ENCODE measurements around the genes DCK and MTHFD2L.

DNA sequence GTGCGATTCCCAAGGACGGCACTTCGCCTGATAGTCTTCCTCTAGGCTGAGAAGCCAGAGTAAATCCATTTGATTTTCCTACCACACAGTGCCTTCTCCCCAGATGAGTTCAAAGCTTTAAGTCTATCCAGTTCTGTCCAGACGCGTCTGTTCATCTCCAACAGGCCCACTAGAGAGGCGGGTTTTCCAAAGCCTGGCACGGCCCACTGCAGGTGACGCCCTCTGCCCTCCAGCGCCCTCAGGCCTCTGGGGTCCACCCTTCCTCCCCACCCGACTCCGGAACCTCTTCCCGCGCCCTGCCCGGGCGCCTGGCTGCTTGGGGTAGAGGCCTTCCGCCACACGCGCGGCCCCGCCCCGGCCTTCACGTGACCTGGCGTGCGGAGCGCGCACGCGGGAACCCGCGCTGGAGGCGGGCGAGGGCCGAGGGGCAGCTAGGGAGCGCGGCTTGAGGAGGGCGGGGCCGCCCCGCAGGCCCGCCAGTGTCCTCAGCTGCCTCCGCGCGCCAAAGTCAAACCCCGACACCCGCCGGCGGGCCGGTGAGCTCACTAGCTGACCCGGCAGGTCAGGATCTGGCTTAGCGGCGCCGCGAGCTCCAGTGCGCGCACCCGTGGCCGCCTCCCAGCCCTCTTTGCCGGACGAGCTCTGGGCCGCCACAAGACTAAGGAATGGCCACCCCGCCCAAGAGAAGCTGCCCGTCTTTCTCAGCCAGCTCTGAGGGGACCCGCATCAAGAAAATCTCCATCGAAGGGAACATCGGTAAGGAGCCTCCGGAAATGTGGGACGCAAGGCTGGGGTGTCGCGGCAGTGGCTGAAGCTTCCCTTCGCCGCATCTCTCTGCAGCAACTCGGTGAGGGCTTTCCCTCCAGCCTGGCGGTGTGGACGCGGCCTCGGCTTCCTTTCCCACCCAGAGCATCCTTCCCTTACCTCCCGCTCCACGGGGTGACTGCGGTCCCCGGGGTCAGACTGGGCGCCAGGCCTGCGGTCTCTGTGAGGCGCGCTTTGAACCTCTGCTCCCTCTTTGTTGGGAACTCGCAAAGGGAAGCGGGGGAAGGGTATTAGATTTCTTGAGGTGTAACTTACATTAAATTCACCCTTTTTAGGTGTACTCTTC lies at the start of gene DCK:
Gene DCK, plus strand, starts transcription at position 479 of the 1,111 bp plus-strand sequence.
- RRBS: 1% methylated on average over 18 of the region's 85 CpGs
CAGE:
- cytosol, long polyA plus RNA: no peak
- long polyA plus RNA: no peak
- nucleus, long polyA plus RNA: no peak

GRCh38 chr4:70995870-70996496 lies 2.5 kb downstream of the DCK start:
- RRBS: no CpG with 5 or more reads among the region's 7 CpGs
CAGE:
- cytosol, long polyA plus RNA: no peak
- long polyA plus RNA: no peak
- nucleus, long polyA plus RNA: no peak

GRCh38 chr4:71004267-71004941 lies 11.0 kb downstream of the DCK start:
- RRBS: no CpG with 5 or more reads among the region's 8 CpGs
CAGE:
- cytosol, long polyA plus RNA: no peak
- long polyA plus RNA: no peak
- nucleus, long polyA plus RNA: no peak

GRCh38 chr4:71059182-71059687 lies 65.8 kb downstream of the DCK start:
- RRBS: no CpG with 5 or more reads among the region's 19 CpGs
CAGE:
- cytosol, long polyA plus RNA: no peak
- long polyA plus RNA: no peak
- nucleus, long polyA plus RNA: no peak

GRCh38 chr4:71162487-71162818 lies 24.6 kb upstream of the SLC4A4 start:
- RRBS: no CpG with 5 or more reads among the region's 3 CpGs
CAGE:
- cytosol, long polyA plus RNA: no peak
- long polyA plus RNA: no peak
- nucleus, long polyA plus RNA: no peak

DNA sequence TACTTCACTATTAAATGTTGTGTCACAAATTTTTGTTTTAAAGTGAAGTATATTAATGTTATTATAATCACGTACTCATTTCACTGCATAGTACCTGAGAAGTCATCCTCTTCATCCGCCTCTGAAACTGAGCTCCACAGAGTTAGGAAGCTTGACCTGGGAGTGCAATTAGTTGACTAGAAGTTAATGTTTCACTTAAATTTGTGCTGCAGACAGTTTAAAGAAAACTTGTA lies 254.1 kb downstream of the SLC4A4 start:
- RRBS: no CpG with 5 or more reads among the region's 2 CpGs
CAGE:
- cytosol, long polyA plus RNA: no peak
- long polyA plus RNA: no peak
- nucleus, long polyA plus RNA: no peak

DNA sequence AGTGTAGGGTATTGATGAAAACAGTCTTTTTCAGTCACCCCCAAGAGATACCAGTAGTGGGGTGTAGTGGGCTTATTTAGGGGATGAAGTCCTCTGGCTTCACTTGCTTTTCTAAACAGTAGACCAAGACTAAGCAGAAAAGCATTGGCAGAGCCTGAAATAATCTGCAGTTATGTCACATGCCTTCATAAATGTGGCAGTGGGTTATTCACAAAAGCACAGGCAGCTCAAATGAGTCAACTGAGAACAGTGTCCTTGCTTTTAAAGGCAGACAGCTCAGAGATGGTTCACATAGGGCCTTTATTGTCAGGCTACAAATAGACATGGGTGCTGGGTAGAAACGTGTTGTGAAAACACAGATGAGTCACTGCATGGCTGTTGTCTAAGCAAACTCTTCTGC lies 269.7 kb downstream of the SLC4A4 start:
- RRBS: no CpG with 5 or more reads among the region's 1 CpG
CAGE:
- cytosol, long polyA plus RNA: no peak
- long polyA plus RNA: no peak
- nucleus, long polyA plus RNA: no peak

CAGE:
- cytosol, long polyA plus RNA: no peak
- long polyA plus RNA: no peak
- nucleus, long polyA plus RNA: no peak
Observed at GRCh38 chr4:72969152-72969419, 100.4 kb downstream of the COX18 start.

- RRBS: no CpG with 5 or more reads among the region's 3 CpGs
CAGE:
- cytosol, long polyA plus RNA: no peak
- long polyA plus RNA: no peak
- nucleus, long polyA plus RNA: no peak
Observed at GRCh38 chr4:73274776-73275215, 16.2 kb upstream of the ANKRD17 start.

DNA sequence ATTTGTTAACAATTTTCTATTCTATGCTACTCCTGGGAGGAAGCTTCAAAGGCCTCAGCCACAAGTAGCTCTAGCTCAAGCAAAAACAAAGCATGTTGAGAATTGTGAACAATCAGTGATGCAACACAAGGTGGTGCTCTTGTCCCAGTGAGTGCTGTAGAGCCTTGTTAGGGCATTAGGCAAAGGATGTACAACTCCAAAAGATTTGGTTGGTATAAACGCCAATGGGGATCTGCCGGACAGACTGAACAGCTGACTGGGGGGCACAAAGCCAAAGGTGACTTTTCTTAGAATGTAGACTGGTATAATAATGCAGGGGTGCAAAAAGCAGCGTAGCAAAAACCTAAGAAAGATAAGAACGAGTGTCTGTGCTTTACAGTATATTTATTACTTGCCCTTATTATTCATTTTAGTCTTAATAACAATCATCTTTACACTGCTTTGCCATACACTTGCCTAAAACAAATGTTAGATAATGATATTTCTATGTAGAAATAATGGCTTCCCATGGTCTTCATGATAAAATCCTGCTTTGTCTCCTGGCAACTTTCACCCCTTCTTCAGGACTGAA lies 62.6 kb upstream of the ALB start:
- RRBS: no CpG with 5 or more reads among the region's 4 CpGs
CAGE:
- cytosol, long polyA plus RNA: no peak
- long polyA plus RNA: no peak
- nucleus, long polyA plus RNA: no peak

- RRBS: no CpG with 5 or more reads among the region's 4 CpGs
CAGE:
- cytosol, long polyA plus RNA: no peak
- long polyA plus RNA: no peak
- nucleus, long polyA plus RNA: no peak
Observed at GRCh38 chr4:73345249-73346033, 58.6 kb upstream of the ALB start.

DNA sequence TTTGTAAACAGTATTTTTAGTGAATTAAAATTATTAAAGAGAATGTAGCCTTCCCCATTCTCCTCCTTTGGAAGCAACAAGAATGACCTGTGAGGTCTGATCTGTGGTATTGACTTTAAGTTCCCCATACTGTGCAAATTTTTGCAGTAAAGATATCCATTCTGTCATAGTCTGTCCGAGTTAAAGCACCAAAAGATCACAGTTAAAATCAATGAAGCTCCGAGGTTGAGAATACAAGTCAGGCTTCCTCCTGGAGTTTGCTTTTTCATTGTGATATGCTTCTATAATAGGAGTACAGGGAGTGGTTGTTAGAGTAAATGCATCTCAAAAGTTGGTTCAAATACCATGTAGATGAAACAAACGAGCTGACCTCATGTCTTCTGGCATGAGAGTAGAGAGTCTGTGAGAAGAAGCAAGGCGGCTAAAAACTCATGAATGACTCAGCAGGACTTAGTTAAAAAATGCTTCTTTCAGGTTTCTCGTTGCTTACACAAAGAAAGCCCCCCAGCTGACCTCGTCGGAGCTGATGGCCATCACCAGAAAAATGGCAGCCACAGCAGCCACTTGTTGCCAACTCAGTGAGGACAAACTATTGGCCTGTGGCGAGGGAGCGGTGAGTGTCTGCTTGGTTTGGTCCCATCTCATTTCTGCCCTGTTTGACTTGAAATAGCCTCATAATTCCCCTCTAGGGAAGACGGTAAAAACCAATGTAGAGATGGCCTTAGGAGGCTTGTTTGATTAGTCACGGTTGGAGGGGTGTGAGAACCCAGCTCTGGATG lies 14.3 kb downstream of the AFP start:
- RRBS: no CpG with 5 or more reads among the region's 11 CpGs
CAGE:
- cytosol, long polyA plus RNA: start-site peak on the plus strand centred at position 460 of the sequence, 80 bp wide, 23 and 18 reads in 2 replicates
- long polyA plus RNA: start-site peak on the plus strand centred at position 482 of the sequence, 103 bp wide, 16 and 27 reads in 2 replicates
- nucleus, long polyA plus RNA: start-site peak on the plus strand centred at position 500 of the sequence, 73 bp wide, 10 and 9 reads in 2 replicates

GRCh38 chr4:73669689-73670187 lies 49.5 kb upstream of the RASSF6 start:
- RRBS: no CpG with 5 or more reads among the region's 11 CpGs
CAGE:
- cytosol, long polyA plus RNA: no peak
- long polyA plus RNA: no peak
- nucleus, long polyA plus RNA: no peak

GRCh38 chr4:73884603-73884912 lies 15.4 kb downstream of the CXCL1 start:
CAGE:
- cytosol, long polyA plus RNA: no peak
- long polyA plus RNA: no peak
- nucleus, long polyA plus RNA: no peak

DNA sequence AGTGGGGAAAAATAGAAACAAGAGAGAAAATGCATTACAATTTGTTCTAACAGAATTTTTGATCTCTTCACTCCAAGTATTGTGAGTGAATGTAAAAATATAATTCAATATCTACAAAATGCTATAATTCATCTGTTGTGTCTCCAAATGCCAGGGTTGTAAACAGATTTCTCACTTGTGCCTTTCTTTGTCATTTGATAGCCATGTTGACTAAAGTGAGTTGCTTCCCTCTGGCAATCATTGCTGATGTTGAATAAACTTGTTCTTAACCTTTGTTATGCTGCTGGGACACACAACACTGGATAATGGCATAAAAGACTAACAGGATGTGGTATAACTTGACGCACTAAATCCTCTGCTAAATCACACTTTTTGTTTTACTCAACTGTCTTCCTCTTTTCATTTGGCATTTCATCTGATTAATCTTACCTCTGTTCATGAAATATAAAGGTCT lies 17.5 kb upstream of the CXCL5 start:
- RRBS: no CpG with 5 or more reads among the region's 1 CpG
CAGE:
- cytosol, long polyA plus RNA: no peak
- long polyA plus RNA: no peak
- nucleus, long polyA plus RNA: no peak

DNA sequence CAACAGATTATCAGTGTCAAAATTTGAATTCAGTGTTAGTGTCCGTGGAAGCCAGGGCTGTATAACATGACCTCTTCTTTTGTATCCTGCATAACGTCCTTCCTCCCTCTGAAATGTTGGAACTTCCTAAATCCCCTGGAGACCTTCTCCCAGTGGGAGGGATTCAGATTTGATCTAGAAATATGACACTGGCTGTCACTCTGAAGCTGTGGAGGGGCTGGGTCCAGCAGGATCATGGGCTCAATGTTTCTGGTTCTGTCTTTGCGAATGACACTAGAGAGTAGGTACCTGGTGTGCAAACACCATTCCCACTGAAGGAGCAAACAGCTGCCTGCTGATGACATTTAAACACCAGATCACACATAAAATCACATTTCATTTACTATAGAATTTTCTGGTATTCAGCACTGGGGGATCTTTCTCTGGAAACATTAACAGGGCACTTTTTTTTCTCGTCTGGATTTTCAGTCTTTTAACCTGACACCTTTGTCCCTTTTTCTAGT lies 935 bp upstream of the CXCL3 start:
- RRBS: no CpG with 5 or more reads among the region's 4 CpGs
CAGE:
- cytosol, long polyA plus RNA: no peak
- long polyA plus RNA: no peak
- nucleus, long polyA plus RNA: no peak

DNA sequence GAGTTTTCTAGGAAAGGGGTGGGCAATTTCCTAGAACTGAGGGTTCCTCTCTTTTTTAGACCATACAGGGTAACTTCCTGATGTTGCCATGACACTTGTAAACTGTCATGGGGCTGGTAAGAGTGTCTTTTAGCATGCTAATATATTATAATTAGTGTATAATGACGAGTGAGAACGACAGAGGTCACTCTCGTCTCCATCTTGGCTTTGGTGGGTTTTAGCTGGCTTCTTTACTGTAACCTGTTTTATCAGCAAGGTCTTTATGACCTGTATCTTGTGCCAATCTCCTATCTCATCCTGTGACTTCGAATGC lies 2.7 kb downstream of the CXCL2 start:
- RRBS: no CpG with 5 or more reads among the region's 4 CpGs
CAGE:
- cytosol, long polyA plus RNA: no peak
- long polyA plus RNA: no peak
- nucleus, long polyA plus RNA: no peak

DNA sequence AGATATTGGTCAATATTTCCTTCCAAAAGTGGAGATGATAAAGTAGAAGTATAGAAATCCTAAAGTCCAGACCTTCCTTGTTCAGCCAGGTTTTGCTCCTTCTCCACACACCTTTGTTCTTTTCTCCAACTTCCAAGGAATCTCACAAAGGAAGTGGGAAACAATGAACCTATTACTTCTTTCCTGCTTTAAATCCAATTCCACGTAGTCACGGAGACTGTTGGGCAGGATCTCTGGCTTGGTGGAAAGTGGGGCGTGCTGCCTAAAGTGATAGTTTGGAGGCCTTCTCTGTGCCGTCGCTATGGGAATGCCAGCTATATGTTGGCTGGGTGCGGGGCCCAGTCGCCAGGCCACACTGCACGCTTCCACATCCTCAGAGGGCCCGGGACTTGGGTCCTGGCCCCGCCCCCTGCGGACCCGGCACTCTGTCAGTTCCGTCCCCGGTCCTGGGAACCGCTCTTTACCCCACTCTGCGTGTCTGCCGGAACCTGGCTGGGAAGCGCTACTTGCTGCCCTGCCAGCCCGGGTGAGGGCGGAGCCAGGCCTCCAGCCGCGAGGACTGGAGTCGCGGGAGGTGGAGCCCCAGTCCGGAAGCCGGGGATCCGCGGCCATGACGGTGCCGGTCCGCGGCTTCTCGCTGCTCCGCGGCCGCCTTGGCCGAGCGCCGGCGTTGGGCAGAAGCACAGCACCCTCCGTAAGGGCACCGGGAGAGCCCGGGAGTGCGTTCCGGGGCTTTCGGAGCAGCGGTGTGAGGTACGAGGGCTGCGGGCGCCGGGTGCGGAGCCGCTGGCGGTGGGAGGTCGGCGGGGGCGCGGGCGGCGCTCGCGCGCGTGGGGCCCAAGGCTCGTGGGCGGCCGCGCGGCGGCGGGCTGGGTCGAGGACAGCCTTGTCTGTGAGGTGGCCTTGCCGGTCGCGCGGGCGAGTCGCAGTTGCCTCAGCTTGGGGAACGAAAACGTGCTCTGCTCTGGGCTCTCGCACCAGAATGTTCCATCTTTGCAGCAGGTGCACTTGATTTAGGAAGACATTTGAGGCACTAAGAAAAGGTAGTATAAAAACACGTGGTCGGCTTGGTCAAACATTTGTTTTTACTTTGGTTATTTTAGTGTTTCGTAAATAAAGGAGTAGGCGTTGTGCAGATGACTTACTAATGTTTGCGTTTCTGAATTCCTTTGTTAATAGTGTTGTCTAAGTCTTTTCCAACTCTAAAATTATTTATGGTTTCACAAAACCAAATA lies at the start of gene MTHFD2L:
Gene MTHFD2L, plus strand, starts transcription at position 590 of the 1,235 bp plus-strand sequence.
- RRBS: 1% methylated on average over 30 of the region's 86 CpGs
CAGE:
- cytosol, long polyA plus RNA: no peak
- long polyA plus RNA: no peak
- nucleus, long polyA plus RNA: start-site peak on the plus strand centred at position 622 of the sequence, 78 bp wide, 242 and 449 reads in 2 replicates

DNA sequence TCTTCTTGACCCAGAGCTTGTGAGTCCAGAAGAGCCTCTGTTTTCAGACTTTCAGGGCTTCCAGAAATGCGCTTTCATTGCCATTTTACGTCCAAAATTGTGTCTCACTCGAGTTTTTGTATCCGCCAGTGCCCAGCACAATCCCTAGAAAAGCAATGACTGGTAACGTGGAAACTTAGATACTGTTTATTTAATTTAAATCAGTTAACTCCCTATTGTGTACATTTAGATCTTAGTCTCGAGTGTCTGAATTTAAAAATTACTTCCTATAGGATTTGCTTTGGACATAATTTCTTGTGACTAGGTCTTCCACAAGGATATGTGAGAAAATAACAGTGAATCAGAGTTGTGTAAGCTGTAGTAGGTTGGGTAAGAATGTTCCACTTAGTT lies 1.0 kb downstream of the MTHFD2L start:
- RRBS: no CpG with 5 or more reads among the region's 6 CpGs
CAGE:
- cytosol, long polyA plus RNA: no peak
- long polyA plus RNA: no peak
- nucleus, long polyA plus RNA: no peak

DNA sequence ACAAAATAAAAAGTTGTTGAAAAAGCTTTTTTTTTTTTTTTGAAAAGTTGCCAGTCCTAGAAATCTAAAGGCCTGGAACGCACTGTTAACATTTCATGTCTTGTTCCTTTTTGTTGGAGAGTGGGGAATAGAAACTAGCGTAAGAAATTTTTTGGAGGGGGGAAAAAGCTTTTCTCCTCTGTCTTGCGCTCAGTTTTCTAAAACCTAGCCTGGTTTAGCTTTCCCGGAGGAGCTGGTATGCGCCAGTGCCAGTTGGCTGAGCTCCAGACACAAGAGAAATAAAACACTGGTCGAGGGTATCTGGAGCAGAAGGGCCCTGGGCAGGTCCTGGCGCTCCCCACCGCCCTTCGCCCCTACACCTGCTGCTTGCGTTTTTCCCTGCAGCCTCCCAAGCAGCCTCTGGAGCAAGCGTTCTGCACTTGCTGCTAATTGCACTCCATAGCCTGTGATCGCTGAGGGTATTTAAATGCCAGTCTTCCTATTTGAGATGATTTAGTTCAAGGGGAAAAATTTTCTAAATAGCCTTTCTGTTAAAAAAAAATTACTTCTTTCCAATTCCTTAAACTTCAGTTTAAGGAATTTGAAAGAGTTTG lies 791 bp downstream of the EREG start:
- RRBS: no CpG with 5 or more reads among the region's 12 CpGs
CAGE:
- cytosol, long polyA plus RNA: no peak
- long polyA plus RNA: no peak
- nucleus, long polyA plus RNA: no peak